M059J (cell line): ENCODE results near the genes PKLR, MSTO1, ARHGEF2, SLC25A44 and VHLL.

DNA sequence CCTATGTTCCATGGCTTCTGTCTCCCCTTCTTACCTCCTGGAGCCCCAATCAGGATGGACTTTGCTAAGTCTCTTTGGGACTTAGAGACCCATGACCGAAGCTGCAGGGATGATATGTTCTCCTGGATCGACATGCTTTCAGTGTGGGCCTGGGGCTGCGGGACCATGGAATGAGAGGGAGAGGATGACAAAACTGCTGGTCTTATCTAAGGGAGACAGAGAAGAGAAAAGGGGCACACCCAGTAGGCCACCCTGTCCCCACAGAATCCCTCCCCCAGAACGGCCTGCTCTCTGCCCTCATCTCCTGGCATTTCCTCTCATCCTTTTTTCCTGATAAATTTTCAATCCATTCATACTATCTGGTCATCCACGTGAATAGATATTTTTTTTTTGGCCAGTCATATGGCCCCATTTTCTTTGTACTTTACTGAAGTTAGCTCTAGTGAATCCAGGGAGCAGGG, at the start of gene PKLR:
PKLR (minus strand) TSS at position 177 of the 461 bp plus-strand sequence.
- RAMPAGE, long total RNA, result no peak

DNA sequence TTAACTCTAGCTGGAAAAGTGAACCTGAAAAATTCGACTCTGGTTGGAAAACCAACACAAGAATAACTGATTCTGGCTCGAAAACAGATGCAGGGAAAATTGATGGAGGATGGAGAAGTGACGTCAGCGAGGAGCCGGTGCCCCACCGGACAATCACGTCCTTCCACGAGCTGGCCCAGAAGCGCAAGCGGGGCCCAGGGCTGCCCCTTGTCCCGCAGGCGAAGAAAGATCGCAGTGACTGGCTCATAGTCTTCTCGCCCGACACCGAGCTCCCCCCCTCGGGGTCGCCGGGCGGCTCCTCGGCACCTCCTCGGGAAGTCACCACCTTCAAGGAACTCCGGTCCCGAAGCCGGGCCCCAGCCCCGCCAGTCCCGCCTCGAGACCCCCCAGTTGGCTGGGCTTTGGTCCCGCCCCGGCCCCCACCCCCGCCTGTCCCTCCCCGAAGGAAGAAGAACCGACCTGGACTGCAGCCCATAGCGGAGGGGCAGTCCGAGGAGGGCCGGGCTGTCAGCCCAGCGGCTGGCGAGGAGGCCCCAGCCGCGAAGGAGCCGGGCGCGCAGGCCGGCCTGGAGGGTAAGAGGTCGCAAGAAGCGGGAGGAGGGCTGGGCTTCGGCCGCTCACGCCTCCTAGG, 2.0 kb downstream of the RUSC1 start:
- RAMPAGE, long total RNA, result no peak

DNA sequence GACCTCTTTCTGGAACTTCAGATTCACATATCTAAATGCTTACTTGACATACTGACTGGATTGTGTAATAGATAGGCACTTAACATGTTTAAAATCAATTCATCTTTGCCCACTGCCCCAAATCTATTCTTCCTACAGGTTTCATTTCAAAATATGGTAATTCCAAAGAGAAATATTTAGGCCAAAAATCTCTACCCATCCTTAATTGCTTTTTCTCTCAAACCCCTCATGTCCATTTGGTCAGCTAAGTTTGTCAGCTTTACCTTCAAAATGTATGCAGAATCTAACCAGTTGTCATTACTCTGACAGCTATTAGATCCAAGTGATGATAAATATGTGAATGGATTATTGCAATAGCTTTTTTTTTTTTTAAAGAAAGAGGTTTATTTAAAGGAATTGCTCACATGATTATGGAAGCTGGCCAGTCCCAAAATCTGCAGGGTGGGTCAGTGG, 34.5 kb downstream of the ASH1L start:
- RAMPAGE, long total RNA, result no peak

GRCh38 chr1:155609533-155610304, at the start of gene MSTO1:
Gene MSTO1, plus strand, starts transcription at chr1:155610218.
- RAMPAGE, long total RNA, result no peak

DNA sequence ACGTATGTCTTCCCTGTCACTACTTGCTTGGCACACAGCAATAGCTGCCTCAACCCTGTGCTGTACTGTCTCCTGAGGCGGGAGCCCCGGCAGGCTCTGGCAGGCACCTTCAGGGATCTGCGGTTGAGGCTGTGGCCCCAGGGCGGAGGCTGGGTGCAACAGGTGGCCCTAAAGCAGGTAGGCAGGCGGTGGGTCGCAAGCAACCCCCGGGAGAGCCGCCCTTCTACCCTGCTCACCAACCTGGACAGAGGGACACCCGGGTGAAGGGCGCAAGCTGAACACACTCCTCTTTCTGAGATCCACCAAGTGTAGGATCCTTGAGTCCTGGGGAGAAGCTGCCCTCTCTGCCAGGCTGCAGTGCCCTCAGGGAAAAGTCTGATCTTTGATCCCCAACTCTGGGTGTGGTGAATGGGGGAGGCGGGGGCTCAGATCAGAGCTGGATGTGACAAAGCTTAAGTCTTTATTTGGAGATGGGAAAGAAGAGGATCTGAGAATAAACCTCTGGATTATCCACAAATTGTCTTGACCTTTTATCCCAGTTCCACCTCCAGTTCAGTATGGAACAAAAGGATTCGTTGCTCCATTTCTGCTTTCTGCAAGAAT, 1.2 kb downstream of the RXFP4 start:
- RAMPAGE, long total RNA, result no peak

DNA sequence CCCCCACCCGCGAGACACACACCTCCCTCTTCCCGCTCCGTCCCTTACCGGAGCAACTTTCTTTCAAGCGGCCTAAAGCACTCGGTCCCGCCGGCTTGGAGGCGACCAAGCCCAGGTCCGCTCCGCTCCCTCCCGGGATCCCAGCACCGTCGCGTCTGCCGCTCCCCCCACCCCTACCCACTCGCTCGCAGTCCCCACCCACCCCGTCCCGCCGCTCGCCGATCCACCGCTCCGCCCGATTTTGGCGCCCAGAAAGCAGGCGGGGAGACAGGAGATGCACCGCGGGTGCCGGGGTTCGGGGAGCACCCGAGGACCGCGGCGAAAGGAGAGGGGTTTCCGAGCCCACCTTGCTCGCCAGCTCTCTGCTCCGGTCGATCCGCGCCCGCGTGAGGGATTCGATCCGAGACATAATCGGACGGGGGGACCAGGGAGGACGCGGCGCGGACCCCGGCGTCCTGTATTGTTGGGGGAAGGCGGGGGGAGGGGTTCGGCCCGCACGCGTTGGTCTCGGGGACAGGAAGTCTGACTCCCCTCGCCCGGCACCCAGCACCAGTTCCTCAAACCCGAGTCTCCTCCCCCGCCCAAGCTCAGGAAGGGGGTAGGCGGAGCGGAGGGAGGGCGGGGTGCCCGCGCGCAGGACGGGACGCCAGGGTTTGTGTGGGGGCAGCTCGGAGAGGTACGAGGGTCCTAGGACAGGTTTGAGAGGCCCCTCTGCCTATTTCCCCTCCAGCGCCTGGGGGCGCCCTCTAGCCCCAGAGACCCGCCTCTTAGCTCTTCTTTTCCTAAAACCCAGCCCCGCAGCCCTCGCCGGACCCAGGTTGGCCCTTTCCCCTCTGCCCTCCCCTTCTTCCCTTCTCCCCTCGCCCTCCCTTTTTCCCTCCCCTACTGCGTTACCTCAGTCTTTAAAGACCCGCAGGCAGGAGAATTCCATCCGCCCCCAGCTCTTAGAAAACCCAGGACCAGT, at the start of gene ARHGEF2:
ARHGEF2 (minus strand) TSS at position 529 of the 964 bp plus-strand sequence.
- RAMPAGE, long total RNA, result no peak

DNA sequence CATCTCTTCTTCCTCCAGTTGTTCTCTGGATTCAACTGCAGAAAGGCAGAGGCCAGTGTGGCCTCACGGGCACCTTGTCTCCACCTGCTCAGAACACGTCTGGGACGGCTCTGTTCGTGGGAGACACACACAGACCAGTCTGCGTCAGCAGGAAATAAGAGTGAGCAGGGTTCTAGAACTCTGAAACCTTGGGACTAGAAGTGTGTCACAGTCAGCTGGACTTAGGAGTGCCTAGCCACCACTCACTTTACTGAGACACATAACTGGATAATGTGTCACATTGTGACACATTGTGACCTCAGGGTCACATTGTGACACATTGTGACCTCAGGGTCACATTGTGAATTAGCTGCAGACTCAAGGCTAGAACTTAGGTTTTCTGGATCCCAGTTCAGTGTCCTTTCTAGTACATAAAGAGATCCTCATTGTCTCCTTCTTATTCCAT, 12.7 kb upstream of the ARHGEF2 start:
- RAMPAGE, long total RNA, result no peak

DNA sequence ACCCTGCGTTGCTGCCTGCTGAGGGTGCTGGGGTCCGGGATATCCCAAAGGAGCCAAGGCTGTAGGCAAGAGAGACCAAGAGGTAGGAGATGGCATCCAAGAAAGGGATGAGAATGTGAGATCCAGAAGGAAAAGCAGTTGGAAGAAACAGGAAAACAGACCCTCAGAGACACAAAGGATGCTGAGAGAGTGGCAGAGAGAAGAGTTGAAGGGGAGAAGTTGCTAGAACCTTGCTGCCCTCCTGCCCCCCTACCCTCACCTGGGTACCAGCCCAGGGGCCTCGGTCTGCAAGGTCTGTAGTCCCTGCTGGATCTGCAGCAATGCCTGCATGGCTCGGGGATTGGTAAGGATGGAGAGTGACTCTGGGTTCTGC, 12.0 kb downstream of the UBQLN4 start:
- RAMPAGE, long total RNA, result no peak

DNA sequence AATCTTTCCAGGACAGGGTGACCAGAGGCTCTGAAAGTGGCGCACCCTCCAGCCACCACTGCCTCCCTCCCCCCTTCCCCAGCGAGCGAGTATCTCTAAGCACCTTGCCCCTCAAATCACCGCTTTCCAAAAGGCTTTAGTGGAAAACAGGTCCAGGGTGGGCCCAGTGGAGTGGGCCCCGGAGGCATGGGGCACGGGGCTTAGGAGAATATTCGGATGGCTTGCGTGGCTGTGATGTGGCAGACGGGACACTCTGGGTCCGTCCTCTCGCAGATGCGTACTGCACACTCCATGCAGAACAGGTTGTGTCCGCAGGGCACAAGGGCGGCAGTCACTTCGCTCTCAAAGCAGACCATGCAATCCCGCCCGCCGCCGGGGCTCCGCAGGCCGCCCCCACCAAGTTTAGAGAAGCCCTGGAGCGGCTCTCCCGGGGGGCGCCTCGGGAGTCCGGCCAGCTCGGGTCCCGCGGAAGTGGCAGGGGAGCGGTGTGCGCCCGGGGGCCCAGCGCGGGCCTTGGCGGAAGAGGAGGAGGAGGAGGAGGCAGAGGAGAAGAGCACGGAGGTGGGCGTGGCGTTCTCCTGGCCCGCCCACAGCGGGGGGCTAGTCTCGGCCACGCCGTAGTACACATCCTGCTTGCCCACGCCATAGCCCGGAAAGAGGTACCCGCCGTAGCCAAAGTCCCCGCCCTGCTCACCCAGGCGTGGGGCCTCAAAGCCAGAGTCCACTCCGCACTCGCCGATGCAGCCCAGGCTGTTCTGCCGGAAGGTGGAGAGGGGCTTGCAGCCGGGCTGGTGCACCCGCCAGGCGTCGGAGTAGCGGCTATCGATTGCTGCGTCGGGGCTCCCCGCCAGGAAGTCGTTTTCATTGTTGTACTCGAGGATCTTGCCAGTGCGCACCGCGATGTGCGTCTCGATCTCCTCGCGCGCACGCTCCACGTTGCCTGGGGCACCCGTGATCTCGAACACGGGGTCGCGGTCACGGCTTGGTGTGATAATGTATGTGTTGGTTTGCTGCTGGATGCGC, 5.6 kb downstream of the MEX3A start:
- RAMPAGE, long total RNA, result no peak

- RAMPAGE, long total RNA, result no peak
Measured at GRCh38 chr1:156095895-156096965, 14.0 kb upstream of the MEX3A start.

- RAMPAGE, long total RNA, result no peak
Measured at GRCh38 chr1:156096966-156097580, 14.8 kb upstream of the MEX3A start.

DNA sequence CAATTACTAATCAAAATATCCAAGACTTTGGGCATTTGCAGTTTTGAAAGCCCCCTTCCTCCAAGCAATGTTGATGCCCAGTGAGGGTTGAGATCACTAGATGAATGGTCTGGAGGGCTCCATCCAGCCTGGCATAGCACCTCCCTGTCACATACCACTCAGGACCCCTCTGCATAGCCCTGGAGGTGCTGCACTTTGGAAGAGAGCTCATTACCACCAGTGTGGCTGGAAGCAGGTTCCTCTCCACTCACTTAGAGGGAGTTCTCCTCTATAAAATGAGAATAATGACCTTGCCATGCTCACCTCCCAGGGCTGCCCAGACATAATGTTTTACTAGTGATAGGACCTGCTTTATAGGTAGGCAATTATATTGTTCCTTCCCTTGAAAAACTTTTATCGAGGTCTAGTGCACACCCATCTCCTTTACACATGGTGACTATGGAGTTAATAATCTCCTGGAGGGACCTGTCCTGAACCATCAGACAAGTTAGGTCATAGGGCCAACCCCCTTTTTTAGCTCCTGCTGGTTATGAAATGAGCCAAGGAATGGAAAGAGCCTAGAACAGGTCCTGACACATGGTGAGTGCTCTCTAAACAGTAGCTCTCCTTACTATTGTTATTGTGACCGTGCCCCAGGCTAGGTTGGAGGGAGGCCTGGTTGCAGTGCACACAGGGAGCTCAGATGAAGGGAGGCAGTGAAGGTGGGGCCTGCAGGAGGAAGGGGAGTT, 14.4 kb upstream of the LMNA start:
- RAMPAGE, long total RNA, result no peak

DNA sequence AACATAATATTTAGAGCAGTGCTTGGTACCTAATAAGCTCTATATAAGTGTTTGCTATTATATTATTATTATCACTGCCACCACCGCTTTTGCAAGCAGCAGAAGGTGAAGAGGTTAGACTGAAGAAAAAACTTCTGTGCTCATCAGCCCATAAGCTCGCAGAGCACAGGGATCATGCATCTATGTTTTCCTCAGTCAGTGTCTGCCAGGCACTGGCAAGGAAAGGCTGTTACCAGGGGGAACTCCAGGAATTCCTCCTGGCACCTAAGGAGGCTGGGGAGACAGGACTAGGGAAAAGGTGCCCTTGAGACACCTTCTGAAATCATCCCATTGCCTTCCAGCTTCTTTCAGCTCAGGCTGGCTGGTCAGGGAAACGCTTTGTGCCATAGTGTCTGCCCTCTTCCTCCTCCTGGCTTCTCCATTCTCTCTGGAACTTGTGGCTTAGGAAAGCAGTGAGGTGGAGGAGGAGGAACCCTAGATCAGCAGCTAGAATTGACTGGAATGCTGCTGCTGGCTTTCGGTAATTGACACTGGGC, 13.7 kb downstream of the LMNA start:
- RAMPAGE, long total RNA, result no peak

DNA sequence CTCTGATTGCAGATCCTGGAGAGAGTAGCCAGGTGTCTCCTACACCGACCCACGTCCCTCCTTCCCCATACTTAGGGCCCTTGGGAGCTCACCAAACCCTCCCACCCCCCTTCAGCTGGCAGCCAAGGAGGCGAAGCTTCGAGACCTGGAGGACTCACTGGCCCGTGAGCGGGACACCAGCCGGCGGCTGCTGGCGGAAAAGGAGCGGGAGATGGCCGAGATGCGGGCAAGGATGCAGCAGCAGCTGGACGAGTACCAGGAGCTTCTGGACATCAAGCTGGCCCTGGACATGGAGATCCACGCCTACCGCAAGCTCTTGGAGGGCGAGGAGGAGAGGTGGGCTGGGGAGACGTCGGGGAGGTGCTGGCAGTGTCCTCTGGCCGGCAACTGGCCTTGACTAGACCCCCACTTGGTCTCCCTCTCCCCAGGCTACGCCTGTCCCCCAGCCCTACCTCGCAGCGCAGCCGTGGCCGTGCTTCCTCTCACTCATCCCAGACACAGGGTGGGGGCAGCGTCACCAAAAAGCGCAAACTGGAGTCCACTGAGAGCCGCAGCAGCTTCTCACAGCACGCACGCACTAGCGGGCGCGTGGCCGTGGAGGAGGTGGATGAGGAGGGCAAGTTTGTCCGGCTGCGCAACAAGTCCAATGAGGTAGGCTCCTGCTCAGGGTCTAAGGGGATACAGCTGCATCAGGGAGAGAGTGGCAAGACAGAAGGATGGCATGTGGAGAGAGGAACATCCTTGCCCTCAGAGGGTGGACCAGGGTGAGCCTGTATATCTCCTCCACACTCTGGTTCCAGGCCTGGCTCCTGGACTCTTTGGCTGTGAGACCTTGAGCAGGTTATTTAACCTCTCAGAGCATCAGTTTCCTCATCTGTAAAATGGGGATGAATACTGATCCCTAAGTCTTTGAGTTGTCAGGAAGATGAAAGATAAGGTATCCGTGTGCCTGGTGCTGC, 17.3 kb upstream of the SEMA4A start:
- RAMPAGE, long total RNA, result no peak

GRCh38 chr1:156193459-156194535, at the start of gene SLC25A44:
Gene SLC25A44, plus strand, starts transcription at chr1:156194104.
- RAMPAGE, long total RNA, result no peak

DNA sequence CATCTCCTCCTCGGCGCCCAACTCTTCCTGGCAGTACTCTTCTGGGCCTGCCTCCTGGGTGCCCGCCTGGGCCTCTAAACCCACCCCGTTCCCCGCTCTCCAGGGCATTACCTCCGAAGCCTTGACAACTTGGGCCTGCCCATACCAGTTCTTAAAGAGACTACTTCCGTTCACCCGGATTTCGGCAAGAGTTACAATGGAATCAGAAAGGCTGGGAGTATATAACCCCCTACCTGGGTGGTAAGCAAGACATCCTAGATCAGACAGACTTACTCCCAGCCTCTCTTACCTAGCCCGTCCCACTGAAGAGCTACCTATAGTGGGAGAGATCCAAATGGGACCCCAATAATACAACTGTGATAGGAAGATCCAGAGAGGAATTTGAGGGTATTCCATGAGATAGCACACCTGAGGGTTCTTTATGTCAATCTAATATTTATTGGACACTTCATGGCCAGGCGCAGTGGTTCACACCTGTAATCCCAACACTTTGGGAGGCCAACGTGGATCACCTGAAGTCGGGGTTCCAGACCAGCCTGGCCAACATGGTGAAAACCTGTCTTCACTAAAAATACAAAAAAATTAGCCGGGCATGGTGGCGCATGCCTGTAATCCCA, at the start of gene VHLL:
VHLL (minus strand) TSS at position 226 of the 617 bp plus-strand sequence.
- RAMPAGE, long total RNA, result no peak

- RAMPAGE, long total RNA, result no peak
Measured at GRCh38 chr1:156420677-156421055, 51.7 kb downstream of the RHBG start.

DNA sequence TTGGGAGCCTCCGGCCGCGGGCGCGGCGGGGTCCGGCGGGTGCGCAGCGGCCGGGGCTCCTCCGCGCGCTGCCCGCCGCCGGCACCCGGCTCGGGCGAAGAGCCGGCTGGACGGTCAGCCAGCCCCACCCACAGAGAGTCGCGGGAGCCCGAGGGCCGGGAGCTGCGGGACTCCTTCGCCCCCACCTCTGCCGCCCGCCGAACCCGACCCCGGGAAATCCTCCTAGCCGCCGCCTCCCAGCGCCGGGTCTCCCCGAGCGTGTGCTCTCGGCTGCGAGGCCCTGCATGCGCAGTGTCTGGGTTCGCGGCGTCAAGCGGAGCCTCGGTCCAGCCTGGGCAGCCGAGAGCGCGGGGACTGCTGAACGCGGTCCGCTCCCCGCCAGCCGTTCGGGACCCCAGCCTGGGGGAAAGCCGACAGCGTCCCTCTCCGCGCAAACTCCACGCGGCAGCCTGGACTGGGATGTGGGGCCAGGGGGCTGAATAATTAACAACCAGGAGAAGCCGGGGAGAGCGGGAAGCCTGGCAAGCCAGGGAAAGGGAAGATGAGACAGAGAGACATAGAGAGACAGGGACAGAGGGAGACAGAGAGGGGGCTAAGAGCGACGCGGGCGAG, 64.4 kb downstream of the MEF2D start:
- RAMPAGE, long total RNA, result no peak

GRCh38 chr1:156465296-156465942, 35.2 kb downstream of the MEF2D start:
- RAMPAGE, long total RNA, result no peak

DNA sequence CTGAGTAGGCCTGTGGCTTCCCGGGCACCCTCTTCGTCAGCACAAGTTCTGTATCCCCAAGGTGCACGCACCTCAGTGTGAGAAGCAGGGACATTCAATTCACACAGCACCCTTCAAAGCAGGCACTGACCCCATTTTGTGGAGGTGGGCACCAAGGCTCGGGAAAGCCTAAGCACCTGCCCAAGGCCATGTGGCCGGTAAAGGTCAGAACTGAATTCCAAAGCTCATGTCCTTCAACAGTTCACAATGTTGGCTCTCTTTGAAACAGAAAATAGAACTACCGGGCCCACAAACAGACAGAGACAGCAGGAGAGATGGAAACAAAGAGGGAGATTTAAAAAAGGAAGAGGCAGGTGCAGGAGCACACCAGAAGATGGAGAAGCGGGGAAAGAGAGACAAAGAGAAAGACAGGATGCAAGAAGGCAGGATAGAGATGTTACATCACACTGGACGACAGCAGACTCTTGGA, 18.8 kb downstream of the MEF2D start:
- RAMPAGE, long total RNA, result no peak